Zone of skin (tissue), 1 donor: ENCODE results near the gene GOT2.

GRCh38 chr16:58426079-58426455, 33.8 kb downstream of the GINS3 start:
- RRBS, result no CpG with 5 or more reads among the region's 6 CpGs

DNA sequence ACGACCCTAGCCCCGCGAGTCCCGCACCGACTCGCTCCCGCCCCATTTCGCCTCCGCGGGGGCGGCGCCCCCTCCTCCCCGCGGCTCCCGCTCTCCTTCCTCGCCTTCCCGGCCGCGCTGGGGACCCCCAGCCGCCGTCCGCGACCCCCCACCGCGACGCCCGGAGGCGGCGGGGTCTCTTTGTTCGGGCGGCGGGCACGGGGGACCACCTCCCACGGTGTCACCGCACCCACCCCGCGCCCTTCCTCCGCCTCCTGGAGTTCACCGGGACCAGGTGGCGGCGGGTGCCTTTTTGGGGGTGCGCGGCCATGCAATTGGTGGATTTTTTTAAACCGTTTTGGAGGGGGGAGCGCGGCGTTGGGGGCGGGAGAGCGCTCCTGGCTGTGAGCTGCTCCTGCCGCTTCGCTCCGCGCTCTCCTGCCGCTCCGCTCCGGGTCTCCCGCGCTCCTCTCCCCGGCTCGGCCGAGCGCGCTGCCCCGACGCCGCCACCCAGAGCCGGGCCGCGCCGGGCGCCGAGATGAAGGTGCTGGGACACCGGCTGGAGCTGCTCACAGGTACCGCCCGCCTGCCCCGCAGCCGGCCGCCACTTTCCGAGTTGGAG, 35.9 kb upstream of the NDRG4 start:
- RRBS, result 2% methylated on average over 34 of the region's 79 CpGs

- RRBS, result no CpG with 5 or more reads among the region's 14 CpGs
Observed at GRCh38 chr16:58467674-58468208, 32.2 kb upstream of the NDRG4 start.

DNA sequence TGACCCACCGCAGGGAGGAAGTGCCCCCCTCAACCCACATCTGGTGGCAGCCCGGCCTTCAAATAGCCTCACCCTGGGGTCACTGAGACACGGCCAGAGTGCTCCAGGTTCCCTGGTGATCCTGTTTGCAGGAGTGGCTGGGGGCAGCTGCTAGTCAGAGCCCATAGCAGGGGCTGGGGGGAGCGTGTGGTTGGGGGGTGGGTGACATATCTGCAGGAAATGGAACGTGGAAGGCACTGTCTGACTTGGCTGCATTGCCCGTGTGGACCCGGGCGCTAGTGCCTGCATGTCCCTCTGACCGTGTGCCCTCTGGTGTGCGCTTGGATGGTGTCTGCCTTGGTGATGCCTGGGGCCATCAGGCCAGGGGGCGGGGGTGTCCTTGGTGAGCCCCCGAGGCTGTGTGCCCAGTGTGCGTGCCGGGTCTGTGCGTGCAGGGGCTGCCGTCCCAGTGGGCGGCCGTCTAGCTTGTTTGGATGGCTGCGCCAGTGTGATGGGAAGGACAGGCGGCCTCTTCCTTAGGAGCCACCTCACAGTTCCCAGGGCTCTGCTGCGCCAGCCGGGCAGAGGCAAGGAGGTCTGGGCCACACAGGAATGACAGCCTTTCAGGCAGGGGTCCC, 489 bp downstream of the NDRG4 start:
- RRBS, result 9% methylated on average over 2 of the region's 22 CpGs

- RRBS, result 2% methylated on average over 11 of the region's 55 CpGs
Observed at GRCh38 chr16:58628562-58629709, 690 bp downstream of the CNOT1 start.

GRCh38 chr16:58733496-58734564, at the start of gene GOT2:
TSS of gene GOT2 (minus strand) at chr16:58734316.
- RRBS, result 2% methylated on average over 47 of the region's 87 CpGs

- RRBS, result no CpG with 5 or more reads among the region's 2 CpGs
Observed at GRCh38 chr16:60259675-60260027, 1525.5 kb upstream of the GOT2 start.

- RRBS, result no CpG with 5 or more reads among the region's 6 CpGs
Observed at GRCh38 chr16:60811104-60811813, 1225.0 kb downstream of the CDH8 start.

- RRBS, result no CpG with 5 or more reads among the region's 7 CpGs
Observed at GRCh38 chr16:64910231-64910765, 211.6 kb downstream of the CDH11 start.

GRCh38 chr16:66359618-66360239, 6.8 kb upstream of the CDH5 start:
- RRBS, result no CpG with 5 or more reads among the region's 11 CpGs

- RRBS, result no CpG with 5 or more reads among the region's 22 CpGs
Observed at GRCh38 chr16:66363969-66365222, 2.1 kb upstream of the CDH5 start.

GRCh38 chr16:66406724-66407316, 20.3 kb upstream of the BEAN1 start:
- RRBS, result 3% methylated on average over 1 of the region's 23 CpGs

DNA sequence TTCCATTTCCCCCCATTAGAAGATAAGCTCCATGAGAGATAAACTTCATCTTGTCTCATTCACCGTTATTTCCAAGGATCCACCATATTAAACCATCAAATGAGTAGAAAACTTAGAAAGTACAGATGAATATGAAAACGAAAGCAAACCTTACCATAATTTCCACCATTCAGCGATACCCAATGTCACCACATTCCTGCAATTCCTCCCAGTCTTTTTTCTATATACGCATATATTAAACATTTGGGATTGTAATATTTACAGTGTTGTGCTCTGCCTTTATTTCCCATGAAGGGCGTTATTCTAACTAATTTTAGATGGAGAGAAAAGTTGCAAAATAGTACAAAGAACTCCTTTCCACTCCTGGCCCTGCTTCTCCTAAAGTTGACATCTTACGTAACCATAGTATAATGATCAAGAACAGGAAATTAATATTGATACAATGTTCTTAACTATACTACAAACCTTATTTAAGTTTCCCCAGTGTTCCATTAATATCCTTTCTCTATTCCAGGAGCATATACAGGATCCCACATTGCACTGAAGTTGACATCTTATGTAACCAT, 46.4 kb downstream of the TK2 start:
- RRBS, result no CpG with 5 or more reads among the region's 6 CpGs

DNA sequence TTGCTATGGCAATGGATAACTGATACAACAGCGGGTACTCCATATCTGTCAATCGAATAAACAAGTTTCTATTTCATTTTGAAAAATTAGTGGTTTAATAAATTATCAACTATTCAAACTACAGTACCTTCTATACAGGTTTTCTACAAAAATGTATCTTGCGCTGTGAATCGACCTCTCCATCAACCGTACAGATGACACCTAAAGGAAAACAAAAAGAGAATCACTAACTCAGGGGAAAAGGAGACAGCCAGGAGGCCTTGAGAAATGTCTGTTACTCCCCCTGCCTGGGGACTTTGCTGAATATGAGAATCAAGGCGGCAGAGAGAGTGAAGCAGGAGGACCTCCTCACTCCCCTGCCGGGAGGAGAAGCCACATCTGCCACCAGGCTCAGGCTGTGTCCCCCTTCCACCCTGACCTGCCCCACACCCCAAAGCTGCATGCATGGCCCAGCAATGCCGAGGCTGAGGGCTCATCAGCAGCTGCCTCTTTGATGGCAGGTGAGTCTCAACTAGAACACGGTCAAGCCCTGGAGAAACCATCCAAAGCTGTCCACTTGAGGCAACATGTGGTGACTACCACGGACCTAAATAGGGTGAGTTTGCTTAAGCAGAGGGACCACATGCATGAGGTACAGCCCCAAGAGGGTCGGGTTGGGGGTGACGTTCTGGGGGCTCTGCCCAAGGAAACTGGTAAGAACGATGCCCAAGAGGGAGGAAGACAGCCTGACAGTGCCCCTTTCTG, 20.9 kb downstream of the TK2 start:
- RRBS, result no CpG with 5 or more reads among the region's 13 CpGs

GRCh38 chr16:66695609-66696185, 846 bp downstream of the CMTM4 start:
- RRBS, result 5% methylated on average over 11 of the region's 22 CpGs

DNA sequence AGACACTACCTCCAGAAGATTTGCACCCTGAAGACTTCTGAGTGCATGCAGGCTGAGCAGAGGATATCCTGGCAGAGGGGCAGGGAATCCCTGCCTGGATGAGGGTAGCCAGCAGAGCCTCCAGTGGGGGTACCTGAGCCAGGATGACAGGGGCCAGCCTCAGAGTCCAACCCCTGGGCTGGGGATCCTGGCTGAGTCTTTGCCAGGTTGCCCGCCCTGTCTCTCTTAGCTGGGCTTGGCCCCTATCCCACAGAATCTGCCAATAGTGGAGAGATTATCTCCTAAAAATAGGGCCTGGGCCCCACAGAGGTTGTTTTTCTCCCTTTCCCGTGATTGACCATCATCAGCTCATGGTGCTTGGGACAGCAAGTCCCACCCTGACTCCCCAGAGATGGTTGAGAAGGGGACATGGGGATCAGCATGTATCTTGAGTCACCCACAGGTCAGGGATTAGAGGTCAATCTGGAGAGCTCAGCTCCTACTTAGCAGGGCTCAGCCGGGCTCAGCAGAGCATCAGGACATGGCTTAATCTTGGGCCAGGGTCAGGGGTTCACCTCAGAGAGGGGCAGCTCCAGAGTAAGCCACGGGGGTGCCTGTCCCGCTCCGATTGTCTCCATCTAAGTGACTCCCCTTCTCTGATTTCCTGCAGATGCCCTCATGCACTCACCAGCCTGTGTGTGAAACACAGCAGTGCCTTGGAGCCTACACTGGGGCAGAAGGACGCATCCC, 11.6 kb downstream of the CDH16 start:
- RRBS, result no CpG with 5 or more reads among the region's 7 CpGs

- RRBS, result 77% methylated on average over 5 of the region's 16 CpGs
Observed at GRCh38 chr16:66937049-66938424, 2.2 kb downstream of the CES2 start.

- RRBS, result no CpG with 5 or more reads among the region's 14 CpGs
Observed at GRCh38 chr16:66945546-66946312, 10.4 kb downstream of the CES2 start.

DNA sequence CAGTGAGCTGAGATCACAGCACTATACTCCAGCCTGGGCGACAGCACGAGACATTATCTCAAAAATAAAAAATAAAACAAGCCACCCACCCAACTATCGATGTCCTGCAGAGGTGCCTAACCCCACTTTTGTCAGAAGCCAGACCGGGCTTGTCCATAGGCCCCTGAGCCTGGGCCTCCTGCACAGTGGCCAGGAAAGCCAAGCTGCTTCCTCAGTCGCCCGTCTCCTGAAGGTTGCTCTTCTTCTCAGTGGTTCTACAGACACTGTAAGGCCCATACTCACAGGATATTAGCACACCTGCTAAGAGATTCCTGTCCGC, 11.2 kb downstream of the CES2 start:
- RRBS, result no CpG with 5 or more reads among the region's 7 CpGs